Thoracic aorta endothelial cell (primary cell): ENCODE measurements around a stretch of chr5.

- CAGE, long polyA plus RNA, result no peak
Measured at GRCh38 chr5:42550486-42551234, 127.4 kb downstream of the GHR start.

DNA sequence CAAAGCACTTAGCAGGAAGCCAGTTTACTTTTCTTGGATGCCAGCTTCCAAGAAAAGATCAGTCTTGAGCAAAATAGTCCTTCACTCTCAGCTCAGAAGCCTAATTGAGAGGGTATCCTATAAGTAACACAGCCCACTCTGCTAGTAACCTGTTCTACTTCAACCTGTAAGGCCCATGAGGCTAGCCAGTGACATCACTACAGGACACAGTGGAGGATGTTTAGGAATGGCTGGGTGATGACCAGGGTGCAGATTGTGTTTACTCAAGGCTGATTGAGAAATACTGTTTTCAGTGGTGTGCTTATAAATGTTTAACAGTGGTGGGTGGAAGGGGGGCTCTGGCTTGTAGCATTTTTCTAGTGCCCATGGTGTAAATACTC lies 159.9 kb upstream of the CCDC152 start:
- CAGE, long polyA plus RNA, result no peak

- CAGE, long polyA plus RNA, result no peak
Measured at GRCh38 chr5:42606046-42606862, 150.4 kb upstream of the CCDC152 start.

DNA sequence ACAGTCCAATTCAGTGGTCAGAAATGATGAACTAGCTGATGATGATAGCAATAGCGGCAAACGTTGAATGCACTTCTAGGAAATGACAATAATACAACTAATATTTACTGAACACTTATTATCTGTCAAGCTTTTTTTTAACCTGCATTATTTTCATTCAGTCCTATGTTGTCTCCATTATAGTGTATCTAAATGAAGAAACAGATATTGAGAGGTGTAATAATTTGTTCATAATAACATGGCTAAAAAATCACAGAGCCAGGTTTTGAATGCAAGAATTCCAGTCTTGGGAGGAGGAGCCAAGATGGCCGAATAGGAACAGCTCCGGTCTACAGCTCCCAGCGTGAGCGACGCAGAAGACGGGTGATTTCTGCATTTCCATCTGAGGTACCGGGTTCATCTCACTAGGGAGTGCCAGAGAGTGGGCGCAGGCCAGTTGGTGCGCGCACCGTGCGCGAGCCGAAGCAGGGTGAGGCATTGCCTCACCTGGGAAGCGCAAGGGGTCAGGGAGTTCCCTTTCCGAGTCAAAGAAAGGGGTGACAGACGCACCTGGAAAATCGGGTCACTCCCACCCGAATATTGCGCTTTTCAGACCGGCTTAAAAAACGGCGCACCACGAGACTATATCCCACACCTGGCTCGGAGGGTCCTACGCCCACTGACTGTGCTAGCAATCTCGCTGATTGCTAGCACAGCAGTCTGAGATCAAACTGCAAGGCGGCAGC lies 22.0 kb upstream of the CCDC152 start:
- CAGE, long polyA plus RNA, result no peak

DNA sequence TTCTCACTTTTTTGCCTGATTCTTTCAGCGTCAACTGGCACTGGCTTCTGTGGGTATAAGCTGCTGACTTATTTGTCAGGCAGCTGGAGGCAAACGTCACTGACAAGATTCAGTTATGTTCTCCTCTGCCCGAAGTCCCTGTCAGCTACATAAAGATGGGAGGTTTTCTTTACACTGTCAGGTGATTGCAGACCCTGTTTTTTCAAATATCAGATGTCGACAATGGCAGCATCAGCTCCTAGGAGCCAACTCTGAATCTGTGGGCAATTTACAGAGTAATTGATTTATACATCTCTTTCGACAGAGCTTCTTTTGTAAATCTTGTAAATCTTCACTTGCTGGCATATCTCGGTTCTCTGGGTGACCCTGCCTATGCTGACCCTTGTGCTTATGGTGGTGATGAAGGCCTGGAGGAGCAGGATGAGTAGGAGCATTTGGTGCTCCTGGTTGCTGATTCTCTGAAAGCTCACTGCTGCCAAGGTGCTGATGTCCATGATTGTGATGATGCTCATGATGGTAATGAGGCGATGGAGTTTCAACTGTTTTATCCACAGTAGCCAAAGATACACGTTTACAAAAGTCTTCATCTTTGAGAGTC lies 10.9 kb downstream of the SELENOP start:
- CAGE, long polyA plus RNA, result no peak

DNA sequence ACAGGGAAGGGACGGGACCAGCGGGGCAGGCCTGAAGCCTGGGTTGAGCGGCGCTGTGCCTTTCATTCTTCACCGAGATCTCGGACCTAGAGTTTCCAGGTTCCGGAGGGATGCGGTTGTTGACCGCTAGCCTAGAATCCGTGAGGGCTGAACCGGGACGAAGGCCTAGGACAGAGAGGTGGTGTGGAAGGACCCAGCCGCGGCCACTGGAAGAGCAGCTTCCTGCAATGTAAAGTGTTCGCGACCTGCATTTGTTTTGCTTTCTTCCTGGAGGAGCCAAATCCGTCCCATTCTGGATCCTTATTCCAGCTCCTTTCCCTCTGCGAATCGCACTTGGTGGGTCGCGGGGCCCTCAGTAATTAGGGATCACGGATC lies 48.7 kb downstream of the ANXA2R start:
- CAGE, long polyA plus RNA, result no peak

DNA sequence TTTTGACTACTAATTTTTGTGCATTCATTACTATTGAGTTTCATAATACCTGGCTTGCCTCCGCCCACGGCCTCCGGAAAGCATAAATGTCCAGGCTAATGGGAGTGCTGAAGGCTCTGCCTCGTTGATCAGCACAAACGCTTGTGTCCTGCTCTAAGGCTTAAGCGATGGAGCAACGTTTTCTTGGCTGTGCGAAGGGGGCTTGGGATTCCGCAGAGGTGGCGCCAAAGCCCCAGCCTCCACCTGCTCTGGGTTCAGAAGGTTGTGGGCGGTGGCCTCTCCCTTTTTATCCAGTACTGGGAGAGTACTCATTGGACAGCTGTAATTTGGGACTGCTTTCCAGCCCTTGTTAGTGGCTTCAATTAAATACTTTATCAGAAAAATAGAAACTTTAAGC lies 19.7 kb downstream of the ANXA2R start:
- CAGE, long polyA plus RNA, result no peak

DNA sequence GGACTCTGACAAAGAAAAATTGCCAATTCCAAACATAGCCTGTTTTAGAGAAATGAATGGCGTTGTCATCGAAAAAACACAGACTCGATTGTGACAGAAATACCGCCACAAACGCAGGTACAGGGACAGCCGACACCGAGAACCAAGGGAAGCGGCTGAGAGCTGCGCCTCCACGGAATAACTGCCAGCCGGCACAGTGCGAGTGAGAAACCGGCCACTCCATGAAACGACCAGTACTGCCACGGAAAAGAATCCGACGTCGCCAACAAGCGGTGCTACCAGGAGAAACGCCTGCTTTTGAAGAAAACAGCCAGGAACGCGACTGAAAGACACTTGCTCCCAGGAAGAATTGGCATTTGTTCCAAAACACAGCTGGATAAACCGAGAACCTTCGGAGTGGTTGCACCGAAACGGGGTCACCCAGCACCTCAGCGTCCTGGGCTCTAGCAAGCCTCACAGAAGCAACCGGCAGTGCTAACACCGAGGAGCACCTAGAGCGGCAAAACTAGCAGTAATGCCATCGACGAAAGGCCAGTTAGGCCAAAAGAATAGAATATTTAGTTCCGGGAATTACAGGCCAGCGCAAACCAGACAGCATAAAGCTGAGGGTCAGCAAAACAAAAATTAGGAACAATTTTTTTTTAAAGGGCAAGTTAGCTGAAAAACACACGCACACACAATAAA lies 2.9 kb downstream of the ANXA2R start:
- CAGE, long polyA plus RNA, result no peak

DNA sequence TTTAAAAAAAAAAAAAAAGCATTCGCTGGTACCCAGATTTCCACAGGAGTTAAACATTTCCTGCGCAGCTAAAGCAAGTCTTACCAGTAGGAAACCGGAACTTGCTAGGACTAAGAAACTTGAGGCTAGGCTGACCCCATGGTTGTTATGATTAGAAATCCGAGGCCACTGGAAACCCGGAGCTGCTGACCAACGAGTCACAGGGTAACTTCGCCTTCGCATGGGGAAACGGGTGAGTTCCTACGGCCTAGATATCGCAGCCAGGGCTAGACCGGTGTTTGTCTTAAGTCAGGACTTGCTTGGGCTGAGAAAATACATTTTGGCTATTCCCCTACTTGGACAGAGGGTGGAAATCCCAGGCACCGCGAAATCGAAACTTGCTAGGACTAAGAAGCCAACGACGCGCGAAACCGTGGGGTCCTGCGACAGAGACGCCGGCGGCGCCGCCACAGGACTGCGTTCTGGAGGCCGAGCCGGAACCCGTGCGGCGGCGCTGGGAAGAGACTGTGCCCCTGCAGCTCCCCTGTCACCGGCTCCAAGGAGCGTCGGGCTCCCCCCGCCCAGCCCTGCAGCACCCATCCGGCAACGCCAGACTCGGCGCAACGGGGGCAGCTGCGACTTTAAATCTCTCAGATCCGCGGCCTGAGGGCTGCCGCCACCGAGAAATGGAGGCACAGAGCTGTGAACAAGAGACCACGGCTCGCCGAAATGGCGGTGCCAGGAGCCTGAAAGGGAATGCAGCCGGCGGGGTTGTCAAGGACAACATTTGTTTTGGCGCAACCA lies 1.7 kb upstream of the ANXA2R start:
- CAGE, long polyA plus RNA, result no peak

GRCh38 chr5:43042426-43043616 lies 2.7 kb upstream of the ANXA2R start:
- CAGE, long polyA plus RNA, result no peak

- CAGE, long polyA plus RNA, result no peak
Measured at GRCh38 chr5:43066852-43067994, 27.1 kb upstream of the ANXA2R start.

- CAGE, long polyA plus RNA, result no peak
Measured at GRCh38 chr5:43161178-43161589, 30.8 kb upstream of the NIM1K start.

DNA sequence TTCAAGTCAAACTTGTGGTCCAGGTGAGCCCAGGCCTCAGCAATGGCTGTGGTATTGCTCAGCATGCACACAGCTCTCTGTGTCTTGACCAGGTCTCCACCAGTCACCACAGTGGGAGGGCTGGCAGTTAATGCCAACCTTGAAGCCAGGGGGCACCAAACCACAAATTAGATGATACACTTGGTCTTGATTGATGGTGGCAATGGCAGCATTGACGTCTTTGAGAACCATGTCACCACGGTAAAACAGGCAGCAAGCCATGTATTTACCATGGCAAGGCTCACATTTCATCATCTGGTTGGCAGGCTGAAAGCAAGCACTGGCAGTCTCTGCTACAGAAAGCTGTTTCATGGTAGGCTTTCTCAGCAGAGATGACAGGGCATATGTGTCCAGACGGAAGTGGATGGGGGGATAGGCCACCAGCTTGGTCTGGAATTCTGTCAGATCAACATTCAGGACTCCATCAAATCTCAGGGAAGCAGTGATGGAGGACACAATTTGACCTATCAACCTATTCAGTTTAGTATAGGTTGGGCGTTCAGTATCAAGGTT lies 40.0 kb downstream of the NIM1K start:
- CAGE, long polyA plus RNA, result no peak

DNA sequence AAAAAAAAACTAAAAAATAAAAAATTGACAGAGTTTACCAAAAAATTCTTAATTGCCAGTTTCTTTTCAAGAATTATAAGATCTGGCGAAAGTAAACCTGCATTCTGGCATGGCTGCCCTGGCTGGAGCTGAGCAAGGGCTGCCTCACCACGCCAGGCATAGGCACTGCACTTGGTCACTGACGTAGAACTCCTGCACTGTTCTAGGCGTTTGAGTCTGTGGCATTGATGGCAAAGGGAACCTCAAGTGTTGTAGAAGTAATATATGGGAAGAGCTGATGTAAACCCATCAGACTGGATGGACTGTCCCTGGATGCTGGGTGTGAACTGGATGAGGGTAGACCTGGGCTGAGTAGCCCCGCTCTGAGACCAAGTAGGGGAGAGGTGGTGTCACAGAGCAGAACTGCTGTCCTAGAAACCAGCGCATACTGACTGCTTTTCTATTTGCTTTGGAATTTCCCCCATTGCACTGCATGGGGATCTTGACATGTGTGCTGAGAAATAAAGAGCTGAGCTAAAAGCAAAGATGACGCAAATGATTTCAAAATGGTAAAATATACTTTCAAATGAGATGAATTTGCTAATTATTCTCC lies 44.5 kb downstream of the NIM1K start:
- CAGE, long polyA plus RNA, result no peak

GRCh38 chr5:43677523-43677945 lies 74.6 kb downstream of the NNT start:
- CAGE, long polyA plus RNA, result no peak

- CAGE, long polyA plus RNA, result no peak
Measured at GRCh38 chr5:43683882-43684088, 80.8 kb downstream of the NNT start.

DNA sequence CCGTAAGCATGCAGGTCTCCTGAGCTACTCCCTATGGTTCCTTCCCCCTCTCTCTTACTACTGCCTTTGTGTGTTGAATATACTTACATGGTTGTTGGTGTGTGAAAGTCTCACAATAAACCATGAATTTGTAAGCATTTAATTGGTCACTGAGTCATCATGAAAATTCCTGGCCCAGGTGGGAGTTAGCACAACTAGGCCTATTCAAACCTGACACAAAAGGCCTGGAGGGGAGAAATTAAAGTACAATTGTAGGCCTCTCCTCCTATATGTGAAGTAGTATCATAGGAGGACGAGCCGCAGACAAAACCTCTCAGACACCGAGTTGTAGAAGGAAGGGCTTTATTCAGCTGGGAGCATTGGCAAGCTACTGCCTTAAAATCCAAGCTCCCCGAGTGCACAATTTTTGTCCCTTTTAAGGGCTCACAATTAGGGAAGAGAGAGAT lies 397.0 kb downstream of the MRPS30 start:
- CAGE, long polyA plus RNA, result no peak

- CAGE, long polyA plus RNA, result no peak
Measured at GRCh38 chr5:50860688-50860995, 194.2 kb downstream of the PARP8 start.

GRCh38 chr5:50874552-50875374 lies 208.3 kb downstream of the PARP8 start:
- CAGE, long polyA plus RNA, result no peak

- CAGE, long polyA plus RNA, result no peak
Measured at GRCh38 chr5:52859412-52859922, 71.8 kb downstream of the ITGA1 start.